ENCODE measurements around a stretch of chr14.

- PRO-cap = no peak
- RAMPAGE, long total RNA, 4 experiments = no peak in any of the 4 experiments
Measured at GRCh38 chr14:94601804-94602641, 10.2 kb upstream of the SERPINA3 start.

- PRO-cap = no peak
- RAMPAGE, long total RNA, 4 experiments = no peak in any of the 4 experiments
Measured at GRCh38 chr14:94614377-94615670, 2.6 kb downstream of the SERPINA3 start.

GRCh38 chr14:94864934-94865283 lies 95.0 kb upstream of the GSC start:
- PRO-cap = no peak
- RAMPAGE, long total RNA, 4 experiments = no peak in any of the 4 experiments

- PRO-cap = no peak
- RAMPAGE, long total RNA, 4 experiments = no peak in any of the 4 experiments
Measured at GRCh38 chr14:95146384-95146906, 10.9 kb downstream of the DICER1 start.

GRCh38 chr14:95314511-95315455 lies 4.9 kb downstream of the CLMN start:
- PRO-cap = no peak
- RAMPAGE, long total RNA, 4 experiments = no peak in any of the 4 experiments

DNA sequence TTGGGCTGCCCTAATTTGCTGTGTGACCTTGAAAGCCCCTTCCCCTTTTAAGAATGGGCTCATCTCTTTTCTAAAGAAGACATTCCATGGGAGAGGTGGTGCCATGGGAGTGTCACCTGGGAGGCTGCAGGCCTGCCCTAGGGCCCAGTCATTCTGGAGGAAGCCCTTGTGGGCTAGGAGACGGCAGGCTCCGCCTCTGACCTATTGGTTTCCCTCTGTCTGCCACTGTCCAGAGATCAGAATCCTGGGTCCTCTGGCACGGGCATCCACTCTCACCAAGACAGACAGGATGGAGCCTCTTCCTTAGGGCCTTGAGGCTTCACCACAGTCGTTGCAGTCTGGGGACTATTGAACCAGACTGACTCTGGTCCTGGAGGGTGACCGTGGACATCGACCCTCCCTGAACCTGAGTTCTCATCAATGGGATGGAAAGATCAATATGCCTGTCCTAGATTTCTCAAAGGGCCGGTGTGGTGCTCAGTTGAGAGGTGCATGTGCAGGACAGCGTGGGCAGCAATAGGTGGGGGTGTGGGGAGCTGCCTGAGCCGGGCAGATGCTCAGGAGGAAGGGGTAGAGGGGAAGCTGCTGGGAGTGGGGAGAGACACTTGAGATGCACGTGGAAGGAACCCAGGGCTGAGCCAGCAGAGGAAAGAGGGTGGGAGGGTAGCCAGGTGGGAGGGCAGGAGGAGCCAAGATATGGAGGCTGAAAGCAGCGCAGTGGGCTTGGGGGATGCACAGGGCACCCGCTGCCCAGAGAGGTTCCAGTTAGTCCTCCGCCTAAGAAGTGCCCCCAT lies 12.2 kb upstream of the CLMN start:
- PRO-cap = no peak
- RAMPAGE, long total RNA, 4 experiments = no peak in any of the 4 experiments

DNA sequence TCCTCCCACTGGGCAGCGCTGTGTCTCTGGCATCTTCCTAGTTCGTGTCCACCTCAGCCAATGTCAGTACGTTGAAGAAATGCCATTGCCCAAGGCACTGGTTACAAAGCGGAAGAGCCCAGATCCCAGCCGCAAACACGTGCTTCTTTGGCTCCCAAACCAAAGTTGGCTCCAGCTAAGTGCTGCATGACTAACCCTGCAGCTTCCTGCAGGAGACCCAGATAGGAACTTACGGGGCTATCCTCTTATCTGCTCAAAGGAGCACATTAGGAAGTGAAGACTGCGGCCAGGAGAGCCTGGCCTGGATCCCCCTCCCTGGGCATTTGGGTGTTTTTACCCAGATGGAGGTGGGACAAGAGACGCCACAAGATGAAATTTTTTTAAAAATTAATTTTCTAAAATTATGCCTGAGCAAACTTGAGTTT lies 9.2 kb downstream of the SYNE3 start:
- PRO-cap = no peak
- RAMPAGE, long total RNA, 4 experiments = no peak in any of the 4 experiments

- PRO-cap = no peak
- RAMPAGE, long total RNA, 4 experiments = no peak in any of the 4 experiments
Measured at GRCh38 chr14:95518281-95518915, 1.9 kb upstream of the SYNE3 start.

DNA sequence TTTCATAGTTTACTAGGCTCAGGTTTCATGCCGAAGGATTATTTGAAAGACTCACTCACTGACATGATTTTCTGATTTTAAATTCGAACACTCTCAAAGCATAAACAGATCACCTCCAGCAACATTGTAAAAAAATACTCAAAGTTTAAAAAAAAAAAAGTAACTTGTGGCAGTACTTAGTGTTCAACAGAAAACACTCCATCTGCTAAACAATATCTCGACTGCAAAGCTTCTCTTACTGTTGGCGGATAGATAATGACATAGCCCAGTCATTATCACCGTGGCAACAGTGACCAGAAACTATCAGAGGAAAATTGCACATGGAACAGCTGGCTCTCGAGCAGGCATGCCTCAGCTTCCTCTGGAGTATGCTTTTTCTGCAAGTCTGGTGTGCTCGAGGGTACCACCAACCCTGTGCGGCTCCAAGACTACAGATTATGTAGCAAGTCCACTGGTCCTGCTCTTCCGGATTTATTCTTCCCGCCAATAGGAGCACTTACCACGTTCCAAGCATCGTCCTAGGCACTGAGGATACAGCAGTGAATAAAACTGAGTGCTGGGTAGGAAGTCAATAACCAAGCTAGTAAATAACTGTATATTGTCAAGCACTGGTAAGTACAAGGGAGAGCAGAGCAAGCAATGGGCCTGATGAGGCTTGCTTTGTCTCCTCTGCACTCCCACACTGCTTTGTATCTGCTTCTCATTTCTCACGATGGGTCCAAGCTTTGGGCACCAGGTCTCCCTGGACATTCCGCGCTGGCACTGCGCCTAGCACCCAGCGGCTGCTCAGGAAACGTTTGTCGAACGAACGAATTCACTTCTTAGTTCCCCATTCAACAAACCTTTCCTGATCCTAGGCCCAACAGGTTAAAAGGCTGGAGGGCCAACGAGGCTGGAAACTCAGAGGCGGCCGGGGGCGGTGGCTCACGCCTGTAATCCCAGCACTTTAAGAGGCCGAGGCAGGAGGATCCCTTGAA lies 1.4 kb upstream of the GLRX5 start:
- PRO-cap = no peak
- RAMPAGE, long total RNA, 4 experiments = start-site peak on the minus strand in 2 of 4 experiments, centred at positions 367 to 435 of the sequence, 25 to 111 reads per replicate

DNA sequence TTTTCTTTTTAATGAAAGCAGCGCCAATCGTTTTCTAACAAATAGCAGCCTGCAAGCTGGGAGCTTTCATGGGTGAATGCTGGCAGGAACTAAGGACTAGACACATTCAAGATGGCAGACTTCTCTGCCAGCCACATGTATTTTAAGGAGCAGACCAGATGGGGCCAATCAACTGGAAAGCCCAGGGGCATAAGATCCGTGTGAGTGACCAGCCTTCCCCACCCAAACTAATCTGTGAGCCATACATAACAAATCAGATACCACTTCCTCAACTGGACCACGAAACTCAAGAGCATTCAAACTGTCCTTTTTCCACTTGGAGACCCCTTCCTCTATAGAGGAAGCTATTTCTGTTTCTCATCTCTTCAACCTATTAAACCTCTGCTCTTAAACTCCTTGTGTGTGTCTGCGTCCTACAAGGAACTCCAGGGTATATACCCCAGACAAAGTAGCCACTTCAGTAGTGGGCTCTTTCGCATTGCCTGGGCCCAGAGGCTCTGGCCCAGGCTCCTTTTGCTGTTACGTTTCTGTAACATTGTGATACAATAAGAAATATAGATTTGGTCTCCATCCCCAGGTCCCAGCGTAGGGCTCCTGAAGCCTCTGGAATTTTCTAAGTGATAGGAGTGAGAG lies 9.8 kb downstream of the TCL1B start:
- PRO-cap = no peak
- RAMPAGE, long total RNA, 4 experiments = no peak in any of the 4 experiments

GRCh38 chr14:95948419-95949109 lies 90.6 kb upstream of the C14orf132 start:
- PRO-cap = no peak
- RAMPAGE, long total RNA, 4 experiments = no peak in any of the 4 experiments

GRCh38 chr14:96040690-96041111 lies 1.5 kb downstream of the C14orf132 start:
- PRO-cap = no peak
- RAMPAGE, long total RNA, 4 experiments = no peak in any of the 4 experiments

GRCh38 chr14:96189313-96189941 lies 15.2 kb upstream of the BDKRB2 start:
- PRO-cap = no peak
- RAMPAGE, long total RNA, 4 experiments = no peak in any of the 4 experiments

DNA sequence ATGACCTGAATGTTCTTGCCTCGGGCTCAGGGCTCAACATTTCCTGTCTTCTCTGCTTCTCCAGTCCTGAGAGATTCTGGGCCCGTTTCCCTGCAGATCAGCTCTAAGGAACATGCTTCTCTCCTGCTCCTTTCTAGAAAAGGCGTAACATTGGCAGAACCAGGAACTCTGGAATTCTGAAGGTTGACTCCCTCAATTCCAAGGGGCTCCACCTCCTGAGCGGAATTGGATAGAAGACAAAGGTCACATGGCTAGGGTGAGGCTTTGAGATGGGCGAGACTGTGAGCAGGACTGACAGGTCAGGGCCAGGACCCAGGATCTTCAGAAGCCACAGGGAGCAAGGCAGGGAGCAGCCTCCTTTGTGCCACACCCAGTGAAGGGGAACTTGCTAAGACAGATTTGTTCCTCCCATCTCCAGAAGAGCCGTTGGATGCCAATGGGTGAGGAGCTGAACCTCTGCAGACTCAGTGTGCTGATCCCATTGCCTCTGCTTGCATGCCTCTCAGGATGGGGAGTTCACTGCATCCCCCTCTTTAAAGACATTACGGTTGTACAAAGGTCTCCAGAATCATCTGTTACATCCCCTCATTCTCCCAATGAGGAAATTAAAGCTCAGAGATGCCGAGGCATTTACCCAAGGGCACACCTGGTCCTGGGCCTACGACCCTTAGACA lies 20.1 kb downstream of the BDKRB2 start:
- PRO-cap = no peak
- RAMPAGE, long total RNA, 4 experiments = no peak in any of the 4 experiments

DNA sequence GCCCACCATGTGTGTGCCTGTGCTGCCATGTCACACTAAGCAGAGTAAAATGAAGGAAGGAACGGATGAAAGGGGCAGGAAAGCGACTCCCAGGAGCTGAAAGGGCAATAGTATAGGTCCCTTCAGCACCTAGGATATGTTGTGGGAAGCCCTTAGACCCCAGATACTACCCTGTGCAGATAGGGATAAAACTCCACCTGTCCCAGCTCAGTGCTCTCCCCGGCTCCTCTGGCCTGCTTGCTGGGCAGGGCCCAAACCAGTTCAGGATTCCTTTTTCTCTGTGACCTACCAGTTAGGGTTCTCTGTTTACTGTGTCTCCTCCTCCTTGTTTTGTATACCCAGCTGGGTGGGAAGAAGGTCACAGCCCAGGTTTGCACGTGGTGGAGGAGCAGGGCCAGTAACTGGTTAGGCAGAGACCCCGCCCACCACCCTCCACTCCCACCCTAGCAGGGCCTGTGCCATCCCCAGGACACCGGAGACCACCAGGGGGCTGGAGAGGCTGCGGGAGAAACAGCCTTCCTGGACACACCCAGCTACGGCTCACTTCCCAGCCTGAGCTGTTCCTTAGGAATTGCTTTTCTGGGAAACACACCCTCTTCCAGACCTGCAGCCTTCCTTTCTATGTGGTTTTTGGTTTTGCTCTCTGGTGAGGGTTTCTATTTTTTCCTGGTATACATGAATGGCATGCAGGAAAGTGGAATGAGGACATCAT lies 21.0 kb downstream of the BDKRB2 start:
- PRO-cap = no peak
- RAMPAGE, long total RNA, 4 experiments = no peak in any of the 4 experiments

DNA sequence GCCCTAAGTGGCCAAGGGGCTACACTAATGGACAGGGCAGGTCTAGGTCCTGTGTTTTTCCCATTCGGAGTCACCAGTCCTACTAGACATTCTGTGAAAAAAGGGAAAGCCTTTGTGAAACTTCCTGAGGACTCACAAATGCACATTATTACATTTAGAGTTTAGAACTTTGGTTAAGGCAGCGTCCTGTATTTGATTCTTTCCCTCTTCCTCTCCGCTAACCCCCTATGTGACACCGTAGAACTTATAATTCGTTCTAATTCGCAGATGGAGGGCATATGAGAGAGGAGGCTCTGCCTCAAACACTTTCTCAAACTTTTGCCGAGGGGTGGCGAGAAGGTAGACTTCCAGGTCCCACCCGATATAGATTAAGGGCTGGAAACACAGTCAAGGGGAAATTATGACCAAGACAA lies 1.0 kb upstream of the PAPOLA start:
- PRO-cap = no peak
- RAMPAGE, long total RNA, 4 experiments = no peak in any of the 4 experiments

DNA sequence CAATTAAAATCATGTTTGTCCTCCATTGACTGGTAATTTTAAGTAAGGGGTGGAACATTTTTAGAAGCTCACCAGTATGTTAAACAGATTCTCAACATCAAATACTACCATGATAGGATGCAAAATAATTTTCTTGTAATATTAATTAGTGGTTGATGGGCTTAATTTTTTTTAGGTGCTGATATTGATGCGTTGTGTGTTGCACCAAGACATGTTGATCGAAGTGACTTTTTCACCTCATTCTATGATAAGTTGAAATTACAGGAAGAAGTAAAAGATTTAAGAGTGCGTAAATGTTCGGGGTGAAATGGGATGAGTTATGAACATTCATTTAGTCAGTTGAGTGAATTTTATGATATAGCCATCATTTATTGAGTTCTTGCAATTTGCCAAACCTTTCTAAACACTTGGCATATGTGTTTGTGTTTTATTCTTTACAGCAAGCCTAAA lies 25.1 kb downstream of the PAPOLA start:
- PRO-cap = no peak
- RAMPAGE, long total RNA, 4 experiments = no peak in any of the 4 experiments

- PRO-cap = no peak
- RAMPAGE, long total RNA, 4 experiments = no peak in any of the 4 experiments
Measured at GRCh38 chr14:96538178-96538552, 36.0 kb downstream of the PAPOLA start.

DNA sequence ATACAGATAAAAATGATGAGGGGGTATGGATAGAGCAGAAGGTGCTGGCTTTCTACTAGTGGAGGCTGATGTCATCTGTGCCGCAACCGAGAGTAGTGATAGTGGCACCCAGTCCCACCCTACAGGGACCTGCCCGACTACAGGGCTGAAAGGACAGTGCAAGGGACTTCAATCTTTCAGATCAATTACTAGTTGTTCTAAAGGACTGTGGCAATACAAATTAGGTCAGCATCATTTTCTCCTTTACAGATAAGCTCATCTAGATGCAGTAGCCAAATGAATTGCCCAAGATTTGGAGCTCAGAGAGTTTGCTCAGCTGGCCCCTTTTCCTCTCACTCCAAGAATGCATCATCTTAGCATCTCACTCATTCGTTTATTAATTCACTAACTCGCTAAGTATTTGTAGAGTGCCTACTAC lies 806.1 kb downstream of the VRK1 start:
- PRO-cap = no peak
- RAMPAGE, long total RNA, 4 experiments = no peak in any of the 4 experiments

- PRO-cap = no peak
- RAMPAGE, long total RNA, 4 experiments = no peak in any of the 4 experiments
Measured at GRCh38 chr14:97724394-97724813, 927.2 kb downstream of the VRK1 start.

All from sigmoid colon (tissue), 4 donors.